Endometrial microvascular endothelial cells (primary cell): Measurements from ENCODE around the genes TTYH2, GPR142, CDR2L and MRPL58.

DNA sequence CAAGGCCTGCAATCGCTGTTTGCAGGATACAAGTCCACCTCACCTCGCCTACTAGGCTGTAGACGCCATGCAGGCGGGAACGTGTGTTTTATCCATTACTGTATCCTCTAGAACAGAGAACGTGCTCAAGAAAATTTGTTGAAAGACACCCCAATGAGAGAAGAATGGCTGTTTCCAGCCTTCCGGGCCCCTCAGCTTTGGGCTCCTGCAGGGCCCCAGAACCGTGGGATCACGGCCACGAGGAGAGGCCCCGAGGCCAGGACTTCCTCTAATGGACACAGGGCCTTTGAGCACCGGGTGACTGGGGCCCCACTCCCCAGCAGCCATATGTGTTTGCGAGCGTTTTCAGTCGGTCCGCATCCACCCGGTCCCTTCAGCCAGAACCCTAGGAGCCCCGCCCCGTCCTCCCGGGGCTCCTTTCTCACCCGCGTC is 1.4 kb upstream of the TTYH2 start:
- RAMPAGE, long total RNA, result no peak

GRCh38 chr17:74212888-74213795 is at the start of gene TTYH2:
Gene TTYH2, plus strand, starts transcription at chr17:74213571.
- RAMPAGE, long total RNA, result no peak

- RAMPAGE, long total RNA, result no peak
Observed at GRCh38 chr17:74234415-74234940, 21.1 kb downstream of the TTYH2 start.

DNA sequence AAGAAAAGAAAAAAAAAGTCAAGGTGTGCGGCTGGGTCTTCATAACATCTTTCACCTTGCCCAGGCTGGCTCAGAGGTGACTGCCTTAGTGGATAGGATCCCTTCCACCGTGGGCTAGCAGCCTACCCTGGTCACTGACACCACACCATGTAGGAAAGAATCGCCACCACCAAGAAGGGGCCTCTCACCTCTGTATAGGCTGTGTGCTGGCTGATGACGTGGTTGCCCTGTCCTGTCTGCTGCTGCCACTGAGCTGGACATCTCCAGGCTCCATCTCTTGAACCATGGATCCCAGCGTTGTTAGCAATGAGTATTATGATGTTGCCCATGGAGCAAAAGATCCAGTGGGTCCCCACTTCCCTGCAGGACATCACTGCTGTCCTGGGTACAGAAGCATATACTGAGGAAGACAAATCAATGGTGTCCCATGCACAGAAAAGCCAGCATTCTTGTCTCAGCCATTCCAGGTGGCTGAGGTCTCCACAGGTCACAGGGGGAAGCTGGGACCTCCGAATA is at the start of gene GPR142:
Gene GPR142 (plus strand): TSS at position 307 of the 516 bp plus-strand sequence.
- RAMPAGE, long total RNA, result no peak

- RAMPAGE, long total RNA, result no peak
Observed at GRCh38 chr17:74373579-74374733, 6.7 kb downstream of the GPR142 start.

DNA sequence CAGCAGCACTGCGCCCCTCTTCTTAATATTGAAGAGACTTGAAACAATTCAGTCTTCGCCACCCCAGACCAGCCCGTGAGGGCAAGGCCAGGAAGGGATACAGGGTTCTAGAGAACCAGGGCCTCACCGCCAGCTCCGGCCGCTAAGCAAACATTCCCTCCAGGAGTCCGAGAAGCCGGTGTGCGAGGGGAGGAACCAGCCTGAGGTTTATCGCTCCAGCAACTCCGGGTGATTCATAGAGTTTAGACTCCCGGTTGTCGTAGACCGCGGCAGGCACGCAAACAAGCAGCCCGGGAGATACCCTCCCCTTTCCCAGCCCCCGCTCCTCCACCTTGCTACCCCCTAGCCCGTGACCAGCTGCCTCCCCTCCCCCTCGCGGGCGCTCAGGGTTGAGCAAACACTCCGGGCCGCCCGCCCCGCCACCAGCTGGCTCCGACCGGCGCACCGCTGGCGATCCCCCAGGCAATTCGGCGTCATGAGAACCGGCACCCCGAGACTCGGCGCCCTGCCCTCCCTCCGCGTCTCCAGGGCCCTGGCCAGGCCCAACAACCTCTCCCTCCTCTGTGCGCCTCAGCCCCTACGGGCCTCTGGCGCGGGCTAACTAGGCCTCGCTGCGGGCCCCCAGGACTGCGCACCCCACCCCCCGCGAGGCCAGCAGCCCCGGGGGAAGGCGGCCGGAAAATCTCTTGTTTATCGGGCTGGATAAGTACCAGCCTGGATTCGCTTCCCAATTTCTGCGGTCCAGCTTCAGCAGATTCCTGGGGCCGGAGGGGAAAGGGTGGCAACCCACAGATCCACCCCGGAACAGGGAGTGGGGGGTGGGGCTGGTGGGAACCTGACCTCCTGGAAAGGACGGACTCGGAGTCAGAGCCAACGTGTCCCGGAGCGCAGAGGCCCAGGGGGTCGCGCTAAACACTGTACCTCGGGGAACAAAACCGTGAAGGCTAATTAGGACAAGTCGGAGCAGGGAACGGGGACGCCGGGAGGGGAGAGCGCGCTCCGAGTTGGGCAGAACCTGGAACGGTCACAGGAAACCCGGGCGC is 1.0 kb upstream of the GPRC5C start:
- RAMPAGE, long total RNA, result no peak

DNA sequence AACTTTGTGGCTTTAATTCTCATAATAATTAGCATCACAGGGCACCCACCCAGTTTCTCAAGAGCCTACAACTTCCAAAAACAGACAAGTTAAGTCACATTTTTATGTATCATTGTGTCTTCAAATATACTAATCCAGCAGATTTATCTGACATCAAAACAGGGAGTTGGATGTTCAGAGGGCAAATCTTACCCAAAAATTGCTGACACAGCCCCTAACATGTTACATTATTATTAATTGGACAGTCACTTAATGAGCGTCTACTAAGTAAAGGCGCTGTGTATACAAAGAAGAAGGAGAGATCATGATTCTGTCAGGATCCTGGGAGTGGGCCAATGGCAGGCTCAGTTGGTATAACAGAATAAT is 18.3 kb upstream of the CD300E start:
- RAMPAGE, long total RNA, result no peak

GRCh38 chr17:74663824-74664261 is 40.3 kb upstream of the CD300E start:
- RAMPAGE, long total RNA, result no peak

- RAMPAGE, long total RNA, result no peak
Observed at GRCh38 chr17:74786053-74786886, 10.0 kb downstream of the TMEM104 start.

GRCh38 chr17:74987189-74987745 is at the start of gene CDR2L:
Gene CDR2L, plus strand, starts transcription at chr17:74987632.
- RAMPAGE, long total RNA, result no peak

GRCh38 chr17:74999371-74999743 is 11.9 kb downstream of the CDR2L start:
- RAMPAGE, long total RNA, result no peak

GRCh38 chr17:75011734-75012276 is 665 bp upstream of the MRPL58 start:
- RAMPAGE, long total RNA, result no peak

DNA sequence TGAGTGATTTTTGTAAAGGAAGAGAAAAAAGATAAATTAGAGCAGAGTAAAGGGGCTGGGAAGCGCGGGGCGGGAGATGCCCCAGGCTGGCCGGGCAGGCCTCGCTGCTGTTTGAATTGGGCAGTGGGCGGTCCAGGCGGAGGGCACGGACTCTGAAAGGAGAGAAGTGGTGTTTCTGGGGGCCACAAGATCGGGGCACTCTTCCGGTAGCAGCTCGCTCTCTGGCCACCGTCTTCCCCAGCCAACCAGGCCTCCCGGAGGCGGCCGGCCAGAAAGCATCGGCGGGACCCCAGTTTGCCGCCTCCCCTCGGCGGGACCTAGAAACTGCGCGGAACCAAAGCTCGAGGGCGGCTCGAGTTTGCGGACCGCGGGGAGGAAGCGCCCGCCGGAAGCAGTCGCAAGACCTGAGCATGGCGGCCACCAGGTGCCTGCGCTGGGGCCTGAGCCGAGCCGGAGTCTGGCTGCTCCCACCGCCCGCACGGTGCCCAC is at the start of gene MRPL58:
Gene MRPL58 (plus strand): TSS at position 394 of the 489 bp plus-strand sequence.
- RAMPAGE, long total RNA, result start-site peak on the plus strand centred at position 400 of the sequence, 27 bp wide, 84 and 752 reads in 2 replicates

- RAMPAGE, long total RNA, result no peak
Observed at GRCh38 chr17:75021918-75022310, 9.4 kb downstream of the MRPL58 start.

GRCh38 chr17:75034230-75034417 is 12.6 kb downstream of the ATP5PD start:
- RAMPAGE, long total RNA, result no peak

GRCh38 chr17:75129207-75130025 is 2.1 kb downstream of the NT5C start:
- RAMPAGE, long total RNA, result no peak

- RAMPAGE, long total RNA, result no peak
Observed at GRCh38 chr17:75155013-75155334, 662 bp upstream of the JPT1 start.

DNA sequence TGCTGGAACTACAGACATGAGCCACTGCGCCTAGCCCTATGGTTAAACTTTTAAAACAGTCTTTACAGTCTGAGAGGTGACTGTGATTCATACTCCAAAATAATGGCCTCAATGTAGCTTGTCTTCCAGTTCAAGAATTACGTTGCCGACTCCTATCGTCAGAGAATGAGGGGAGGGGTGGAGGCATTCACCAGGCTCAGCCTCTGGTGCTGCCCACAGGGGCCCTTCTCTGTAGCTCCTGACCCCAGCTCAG is 1.3 kb downstream of the MIF4GD start:
- RAMPAGE, long total RNA, result no peak

DNA sequence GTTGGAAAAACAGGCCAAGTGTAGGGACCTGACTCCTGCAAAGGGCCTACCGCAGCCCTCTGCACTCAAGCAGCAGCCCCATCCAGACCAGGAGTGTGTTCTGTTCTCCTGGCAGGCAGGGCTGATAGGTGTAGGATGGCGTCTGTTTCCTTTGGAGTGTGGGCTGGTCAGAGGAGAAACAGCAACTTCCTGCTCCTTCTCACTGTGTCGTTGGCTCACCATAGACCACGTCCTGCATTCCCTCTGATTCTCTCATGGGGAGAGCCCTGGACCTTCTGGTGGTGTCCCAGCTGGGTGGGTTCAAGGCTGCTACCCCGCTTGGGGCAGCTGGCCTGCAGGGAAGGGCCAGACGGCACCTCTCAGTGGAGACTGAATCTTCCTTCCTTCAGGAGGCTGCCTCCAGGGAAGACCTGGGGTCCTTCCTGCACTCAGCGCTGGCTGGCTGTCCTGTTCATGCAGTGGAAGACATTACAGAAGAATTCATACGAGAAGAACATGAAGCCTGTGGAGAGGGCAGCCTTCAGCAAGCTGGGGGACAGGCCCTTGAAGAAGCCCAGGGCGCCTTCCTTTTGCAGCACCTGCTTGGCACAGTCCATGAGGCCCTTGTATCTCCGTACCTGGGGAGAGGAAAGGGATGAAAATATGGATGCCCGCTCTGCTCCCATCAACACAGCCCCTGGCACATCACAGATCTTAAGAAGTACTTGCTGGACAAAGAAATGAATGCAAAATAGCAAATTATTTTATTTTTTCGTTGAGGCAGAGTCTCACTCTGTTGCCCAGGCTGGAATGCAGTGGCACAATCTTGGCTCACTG is 2.2 kb upstream of the MIF4GD start:
- RAMPAGE, long total RNA, result no peak

- RAMPAGE, long total RNA, result no peak
Observed at GRCh38 chr17:75295004-75295464, 5.8 kb upstream of the SLC25A19 start.